ENCODE measurements around the genes COL2A1, OR10AD1, ANP32D, RND1 and SPATS2.

DNA sequence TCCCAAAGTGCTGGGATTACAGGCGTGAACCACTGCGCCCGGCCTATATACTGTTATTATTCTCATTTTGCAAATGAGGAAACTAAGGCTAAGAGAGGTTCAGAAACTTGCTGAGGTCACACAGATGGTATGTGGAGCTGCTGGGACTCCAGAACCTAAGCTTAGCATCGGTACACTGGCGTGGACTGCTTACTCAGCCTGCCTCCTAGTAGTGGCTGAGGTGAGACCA, 9.6 kb downstream of the HDAC7 start:
- PRO-cap, result no peak

- PRO-cap, result no peak
These were observed 5.5 kb upstream of the HDAC7 start for GRCh38 chr12:47825026-47825843.

DNA sequence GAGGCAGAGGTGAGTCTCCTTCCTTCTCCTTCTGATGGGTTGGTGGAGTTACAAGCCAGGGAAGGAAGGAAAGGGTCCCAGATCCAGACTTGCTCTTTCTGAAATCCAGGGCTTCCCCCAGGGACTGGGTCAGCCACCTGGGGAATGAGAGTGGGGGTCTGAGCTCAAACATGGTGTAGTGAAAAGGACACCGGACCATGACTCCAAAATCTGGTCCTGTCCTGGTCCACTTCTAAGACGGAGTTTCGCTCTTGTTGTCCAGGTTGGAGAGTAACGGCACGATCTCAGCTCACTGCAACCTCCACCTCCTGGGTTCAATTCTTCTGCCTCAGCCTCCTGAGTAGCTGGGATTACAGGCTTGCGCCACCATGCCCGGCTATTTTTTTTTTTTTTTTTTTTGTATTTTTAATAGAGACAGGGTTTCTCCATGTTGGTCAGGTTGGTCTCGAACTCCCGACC, 22.6 kb upstream of the HDAC7 start:
- PRO-cap, result no peak

GRCh38 chr12:47844224-47845153, 24.8 kb upstream of the HDAC7 start:
- PRO-cap, result no peak

- PRO-cap, result no peak
These were observed 26.8 kb upstream of the HDAC7 start for GRCh38 chr12:47846139-47847196.

- PRO-cap, result no peak
These were observed at the start of gene COL2A1 for GRCh38 chr12:48004205-48005437. TSS of gene COL2A1 (minus strand) at chr12:48004476.

GRCh38 chr12:48151119-48151594, 6.2 kb downstream of the ASB8 start:
- PRO-cap, result no peak

- PRO-cap, result no peak
These were observed 7.4 kb upstream of the CCDC184 start for GRCh38 chr12:48175929-48176510.

GRCh38 chr12:48203275-48203587, at the start of gene OR10AD1:
TSS of gene OR10AD1 (minus strand) at chr12:48203292.
- PRO-cap, result no peak

- PRO-cap, result no peak
These were observed at the start of gene ANP32D for GRCh38 chr12:48472228-48472744. TSS of gene ANP32D (plus strand) at chr12:48472559.

- PRO-cap, result no peak
These were observed 3.1 kb downstream of the KANSL2 start for GRCh38 chr12:48678891-48679421.

GRCh38 chr12:48681145-48682090, 620 bp downstream of the KANSL2 start:
- PRO-cap, result no peak

GRCh38 chr12:48786479-48787653, 2.0 kb downstream of the ADCY6 start:
- PRO-cap, result no peak

DNA sequence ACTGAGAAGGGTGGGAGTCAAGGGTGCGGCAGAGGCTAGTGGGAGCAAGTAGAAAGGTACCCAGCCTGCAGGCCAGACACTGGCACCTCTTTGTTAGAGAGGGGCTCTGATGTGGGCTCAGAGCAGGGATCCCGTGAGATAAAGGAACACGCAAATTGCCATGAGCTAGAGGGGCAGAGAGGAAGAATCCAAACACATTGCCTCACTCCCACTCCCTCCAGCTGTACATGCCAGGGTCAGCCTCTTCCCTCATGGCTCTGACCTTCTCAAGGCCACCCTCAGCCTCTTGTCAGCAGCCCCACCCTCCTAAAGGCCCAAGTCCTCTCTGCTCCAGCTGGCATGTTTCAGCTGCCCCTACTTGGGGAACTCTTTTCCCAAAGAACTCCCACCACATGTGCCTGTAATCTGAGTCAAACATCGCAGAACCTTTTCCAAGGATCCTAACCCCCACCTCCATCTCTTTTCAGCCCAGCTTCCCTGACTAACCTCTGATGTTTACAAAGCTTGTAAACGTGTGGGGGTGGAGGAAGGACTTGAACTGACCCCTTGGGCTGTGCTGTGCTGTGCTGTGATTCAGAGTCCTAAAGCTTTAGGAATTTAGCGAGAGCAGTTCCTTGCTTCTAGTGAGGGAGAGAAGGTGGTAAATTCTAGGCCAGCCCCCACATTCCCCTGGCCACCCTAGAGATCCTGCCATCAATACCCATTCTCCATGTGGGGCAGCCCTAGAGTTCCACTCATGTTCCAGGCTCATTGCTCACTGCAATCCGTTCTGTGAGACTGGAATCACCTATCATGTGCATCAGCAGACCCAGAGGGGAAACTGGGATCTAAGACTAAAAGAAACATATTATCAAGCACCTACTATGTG, 7.3 kb upstream of the CACNB3 start:
- PRO-cap, result no peak

DNA sequence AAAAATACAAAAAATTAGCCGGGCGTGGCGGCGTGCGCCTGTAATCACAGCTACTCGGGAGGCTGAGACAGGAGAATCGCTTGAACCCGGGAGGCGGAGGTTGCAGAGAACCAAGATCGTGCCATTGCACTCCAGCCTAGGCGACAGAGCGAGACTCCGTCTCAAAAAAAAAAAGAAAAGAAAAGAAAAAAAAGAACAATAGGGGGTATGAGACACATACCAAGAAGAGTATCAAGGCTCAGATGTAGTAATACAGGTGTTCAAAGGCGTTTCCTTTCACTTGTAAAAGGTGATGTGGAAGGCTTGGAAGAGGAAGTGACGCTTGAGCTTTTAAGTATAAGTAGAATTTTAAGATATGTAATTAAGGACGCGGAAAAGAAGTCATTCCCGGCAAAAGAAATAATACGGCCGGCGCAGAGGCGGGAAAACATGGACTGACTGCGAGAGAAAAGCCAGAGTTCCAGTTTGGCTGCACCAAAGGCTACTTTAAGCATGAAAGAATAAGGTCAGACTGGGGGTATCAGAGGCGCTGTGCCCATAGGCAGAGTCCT, 578 bp downstream of the DDX23 start:
- PRO-cap, result no peak

DNA sequence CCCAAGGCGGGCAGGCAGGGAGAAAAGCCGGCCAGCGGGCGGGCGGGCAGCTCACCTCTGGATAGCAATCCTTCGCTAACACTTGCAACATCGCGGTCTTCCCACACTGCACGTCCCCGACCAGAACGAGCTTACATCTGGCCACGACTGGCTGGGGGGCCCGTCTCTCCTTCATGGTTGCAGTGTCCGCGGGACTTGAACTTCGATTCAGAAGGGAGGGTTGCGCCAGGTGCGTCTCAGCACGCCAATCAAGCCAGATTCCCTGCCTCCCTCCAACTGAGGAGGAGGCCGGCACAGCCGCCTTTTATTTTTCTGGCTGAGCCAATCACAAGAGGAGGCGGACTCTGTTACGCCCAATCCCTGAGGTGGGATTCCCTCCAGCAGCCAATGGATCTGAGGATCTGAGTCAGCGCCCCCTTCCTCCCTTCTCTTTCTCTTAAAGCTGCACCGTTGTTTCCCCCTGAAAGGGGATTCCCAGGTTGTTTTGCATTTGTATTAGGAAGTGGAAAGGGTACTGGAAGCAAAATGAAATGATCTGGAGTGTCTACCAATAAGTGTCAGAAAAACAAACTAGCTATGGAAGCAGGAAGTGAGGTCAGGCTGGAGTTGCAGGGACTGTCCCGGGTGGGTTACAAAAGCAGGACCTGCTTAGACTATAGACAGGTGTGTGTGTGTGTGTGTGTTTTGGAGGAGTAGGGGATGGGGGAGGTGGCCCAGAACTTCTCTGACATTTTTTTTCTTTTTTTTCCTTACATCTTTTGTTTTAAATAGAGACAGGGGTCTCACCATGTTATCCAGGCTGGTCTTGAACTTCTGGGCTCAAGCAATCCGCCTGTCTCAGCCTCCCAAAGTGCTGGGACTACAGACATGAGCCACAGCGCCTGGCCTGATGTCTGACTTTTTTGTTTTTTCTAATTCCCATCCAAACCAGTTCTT, at the start of gene RND1:
Gene RND1 (minus strand): TSS at position 278 of the 936 bp plus-strand sequence.
- PRO-cap, result bidirectional peak, plus-strand start at position 356 of the sequence, minus-strand start at position 278 of the sequence

DNA sequence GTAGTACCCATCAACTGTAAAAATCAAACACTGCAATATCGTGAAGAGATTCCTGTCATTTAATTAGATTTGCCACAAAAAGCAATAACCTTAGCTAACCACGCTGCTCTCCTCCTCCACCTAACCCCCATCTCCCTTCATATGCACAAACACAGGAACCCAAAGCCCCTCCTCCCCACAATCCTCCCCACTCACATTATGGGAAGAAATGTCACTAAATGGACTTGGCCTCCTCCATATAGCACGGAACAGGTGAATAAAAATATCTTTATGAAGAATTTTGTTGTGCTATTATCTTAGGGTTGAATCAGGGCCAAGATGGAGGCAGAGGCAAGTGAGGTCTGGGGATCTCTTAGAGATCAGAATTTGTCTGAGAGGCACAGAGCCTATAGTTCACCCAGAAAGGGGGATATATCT, 3.1 kb upstream of the DDN start:
- PRO-cap, result no peak

DNA sequence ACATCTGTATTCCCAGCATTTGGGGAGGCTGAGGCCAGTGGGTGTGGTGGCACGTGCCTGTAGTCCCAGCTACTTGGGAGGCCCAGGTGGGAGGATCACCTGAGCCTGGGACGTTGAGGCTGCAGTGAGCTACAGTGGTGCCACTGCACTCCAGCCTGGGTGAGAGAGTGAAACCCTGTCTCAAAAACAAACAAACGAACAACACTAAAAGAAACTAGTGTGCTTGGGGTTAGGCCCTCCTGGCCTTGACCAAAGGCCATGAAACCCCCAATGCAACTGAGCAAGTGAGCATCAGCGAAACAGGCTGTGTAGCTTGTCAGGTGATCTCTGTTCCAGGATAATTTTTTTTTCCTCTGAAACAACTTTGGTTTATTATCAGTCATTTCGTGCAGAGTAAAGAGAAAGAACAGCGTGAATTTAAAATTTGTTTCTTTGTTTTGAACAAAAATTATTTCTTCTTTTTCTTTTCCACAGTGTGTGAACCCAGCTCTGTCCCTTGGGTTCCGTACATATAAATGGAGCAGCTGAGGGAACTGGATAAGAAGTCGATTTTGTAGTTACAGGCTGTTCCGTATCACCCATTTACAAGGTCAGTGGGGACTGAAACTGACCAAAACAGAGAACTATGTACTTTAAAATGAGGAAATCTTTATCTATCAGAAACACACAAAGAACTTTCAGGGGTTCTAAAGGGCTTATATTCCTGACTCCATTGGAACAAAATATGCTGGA, 8.8 kb upstream of the TUBA1C start:
- PRO-cap, result no peak

DNA sequence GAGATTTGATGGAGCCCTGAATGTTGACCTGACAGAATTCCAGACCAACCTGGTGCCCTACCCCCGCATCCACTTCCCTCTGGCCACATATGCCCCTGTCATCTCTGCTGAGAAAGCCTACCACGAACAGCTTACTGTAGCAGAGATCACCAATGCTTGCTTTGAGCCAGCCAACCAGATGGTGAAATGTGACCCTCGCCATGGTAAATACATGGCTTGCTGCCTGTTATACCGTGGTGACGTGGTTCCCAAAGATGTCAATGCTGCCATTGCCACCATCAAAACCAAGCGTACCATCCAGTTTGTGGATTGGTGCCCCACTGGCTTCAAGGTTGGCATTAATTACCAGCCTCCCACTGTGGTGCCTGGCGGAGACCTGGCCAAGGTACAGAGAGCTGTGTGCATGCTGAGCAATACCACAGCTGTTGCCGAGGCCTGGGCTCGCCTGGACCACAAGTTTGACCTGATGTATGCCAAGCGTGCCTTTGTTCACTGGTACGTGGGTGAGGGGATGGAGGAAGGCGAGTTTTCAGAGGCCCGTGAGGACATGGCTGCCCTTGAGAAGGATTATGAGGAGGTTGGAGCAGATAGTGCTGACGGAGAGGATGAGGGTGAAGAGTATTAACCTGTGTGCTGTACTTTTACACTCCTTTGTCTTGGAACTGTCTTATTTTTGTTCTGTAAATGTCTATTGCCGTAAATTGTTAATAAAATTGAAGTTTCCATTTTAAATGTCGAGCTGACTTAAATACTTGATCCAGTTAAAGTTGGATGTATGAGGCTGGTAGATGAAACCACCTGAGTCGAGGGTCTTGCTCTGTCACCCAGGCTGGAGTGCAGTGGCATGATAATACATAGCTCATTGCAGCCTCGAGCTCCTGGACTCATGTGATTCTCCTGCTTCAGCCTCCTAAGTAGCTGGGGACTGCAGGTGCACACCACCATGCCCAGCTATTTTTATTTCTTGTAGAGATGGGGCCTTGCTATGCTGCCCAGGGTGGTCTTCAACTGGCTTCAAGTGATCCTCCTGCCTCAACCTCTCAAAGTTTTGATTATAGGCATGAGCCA, 8.1 kb downstream of the TUBA1C start:
- PRO-cap, result no peak

GRCh38 chr12:49367071-49367937, at the start of gene SPATS2:
TSS of gene SPATS2 (plus strand) at chr12:49367462.
- PRO-cap, result bidirectional peak, plus-strand start at chr12:49367437, minus-strand start at chr12:49367154